A172 (cell line): ENCODE data around the genes SRSF9, OASL and ANAPC5.

DNA sequence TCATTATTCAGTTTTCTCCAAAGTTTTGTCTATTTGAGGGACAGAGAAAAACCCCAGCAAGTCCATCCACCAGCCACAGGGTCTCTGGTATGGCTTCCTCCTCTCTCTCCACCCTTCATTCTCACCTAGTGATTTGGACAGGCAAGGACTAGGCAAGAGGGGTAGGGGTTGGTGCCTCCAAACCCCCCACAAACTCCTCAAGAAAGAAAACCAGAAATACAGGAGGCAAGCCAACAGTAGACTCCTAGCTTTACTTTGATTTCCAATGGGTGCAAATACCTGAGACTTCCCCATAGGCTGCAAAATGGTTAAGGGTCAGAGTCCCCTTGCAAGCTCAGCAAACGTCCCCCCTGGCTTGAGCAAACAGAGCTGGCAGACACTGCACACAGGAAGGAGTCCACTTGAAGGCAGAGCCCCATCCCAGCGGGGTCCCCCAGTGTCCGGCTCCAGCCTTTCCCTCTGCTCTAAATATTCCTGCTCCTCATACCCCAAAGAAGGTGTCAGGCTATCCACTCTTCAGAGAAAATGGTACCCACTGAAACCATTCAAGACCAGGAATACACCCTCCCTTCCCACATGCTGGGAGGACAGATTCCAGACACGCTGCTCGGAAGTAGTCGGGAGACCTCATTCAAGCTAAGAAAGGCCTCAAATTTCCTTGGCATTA lies 26.8 kb upstream of the RPLP0 start:
- RAMPAGE, long total RNA = no peak

DNA sequence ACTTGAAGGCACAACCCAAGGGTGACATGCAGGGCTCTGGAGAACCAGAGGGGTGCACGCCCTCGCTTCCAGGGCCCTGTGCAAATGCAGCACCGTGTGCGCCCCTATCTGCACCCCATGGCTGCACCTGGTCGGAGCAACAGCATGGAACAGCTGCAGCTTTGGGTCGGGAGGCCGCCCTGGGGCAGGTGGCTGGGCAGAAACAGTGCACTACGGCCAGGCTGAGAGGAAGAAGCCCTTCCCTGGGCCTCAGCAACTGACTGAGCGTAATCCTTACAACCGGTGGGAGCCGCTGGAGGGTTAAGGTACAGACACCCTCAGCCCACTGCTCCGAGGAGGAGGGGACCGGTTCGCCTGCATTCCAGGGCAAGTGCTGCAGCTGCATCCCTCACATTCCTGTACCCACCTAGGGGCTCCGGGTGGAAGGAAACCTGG lies 27.8 kb upstream of the RPLP0 start:
- RAMPAGE, long total RNA = no peak

GRCh38 chr12:120308680-120308942 lies 6.5 kb downstream of the SIRT4 start:
- RAMPAGE, long total RNA = no peak

DNA sequence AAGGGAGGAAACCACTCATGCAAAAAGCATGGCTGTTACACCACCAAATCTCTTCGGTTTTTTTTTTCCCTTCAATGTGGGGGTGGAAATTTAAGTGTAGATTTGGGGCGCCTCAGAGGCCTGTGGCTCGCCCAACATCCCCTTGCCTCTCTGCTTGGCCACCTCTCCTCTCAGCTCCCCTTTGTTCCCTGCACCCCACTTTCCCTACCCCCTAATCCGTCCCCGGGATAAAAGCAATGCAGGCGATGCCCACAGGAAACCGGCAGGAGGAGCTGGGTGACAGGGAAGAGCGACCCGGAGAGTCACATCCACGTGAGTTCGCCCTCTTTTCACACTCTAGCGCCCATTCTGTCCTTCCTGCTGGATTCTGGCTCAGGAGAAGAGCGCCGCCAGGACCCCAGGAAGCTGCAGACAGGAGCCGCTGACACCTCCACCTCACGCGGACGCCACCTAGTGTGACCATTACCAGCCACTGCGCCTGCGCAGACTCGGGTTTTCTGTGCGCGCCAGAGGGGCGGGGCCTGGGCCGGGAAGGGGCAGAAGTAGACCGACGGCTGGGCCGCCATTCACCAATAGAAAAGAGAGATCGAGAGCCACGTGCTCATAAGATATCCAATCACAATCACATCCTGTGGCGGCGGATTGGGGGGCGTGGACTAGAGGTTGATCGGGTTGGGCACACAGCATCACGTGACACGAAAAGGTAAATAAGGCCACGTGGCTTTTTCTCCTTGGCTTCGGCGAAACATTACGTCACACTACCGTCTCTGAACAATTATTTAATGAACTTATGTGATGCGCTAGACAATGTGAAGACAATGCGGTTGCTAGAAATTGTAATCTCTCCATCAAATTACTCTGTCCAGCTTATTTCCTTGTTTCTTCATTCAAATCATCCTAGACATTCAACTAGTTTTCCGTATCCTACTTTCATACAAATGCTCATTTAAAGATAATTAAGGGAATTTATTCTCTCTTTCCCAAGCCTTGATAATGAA lies 10.2 kb downstream of the PLA2G1B start:
- RAMPAGE, long total RNA = no peak

DNA sequence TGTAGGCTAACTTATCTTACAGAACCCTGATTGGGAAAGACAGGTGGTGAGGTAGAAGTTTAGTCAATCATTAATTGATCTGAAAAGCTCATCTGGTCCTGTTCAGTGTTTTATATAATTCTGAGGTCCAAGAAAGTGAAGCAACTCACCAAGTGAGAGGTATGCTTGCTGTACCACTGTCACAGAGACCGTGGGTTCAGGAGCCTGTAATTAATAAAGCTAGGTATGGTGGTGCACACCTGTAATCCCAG lies 7.2 kb downstream of the GATC start:
- RAMPAGE, long total RNA = no peak

- RAMPAGE, long total RNA = no peak
Measured at GRCh38 chr12:120469612-120470354, at the start of gene SRSF9. SRSF9 (minus strand) TSS chr12:120469748.

GRCh38 chr12:120576122-120577299 lies 4.7 kb downstream of the POP5 start:
- RAMPAGE, long total RNA = no peak

DNA sequence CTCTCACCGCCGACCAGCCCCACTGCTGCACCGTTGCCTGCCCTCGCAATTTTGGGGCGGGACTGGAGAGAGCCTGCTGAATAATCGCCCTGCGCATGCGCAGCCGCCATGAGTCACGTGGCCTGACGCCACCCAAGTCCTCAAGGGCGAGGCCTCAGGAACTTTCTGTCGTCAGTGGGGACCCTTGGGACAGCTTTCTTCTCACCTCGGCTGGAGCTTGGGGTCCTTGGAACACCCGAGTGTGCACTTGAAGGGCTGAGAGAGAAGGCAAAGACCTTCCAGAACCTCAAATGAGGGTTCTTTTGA lies 14.6 kb upstream of the CABP1 start:
- RAMPAGE, long total RNA = no peak

- RAMPAGE, long total RNA = no peak
Measured at GRCh38 chr12:120710833-120711285, 601 bp downstream of the UNC119B start.

DNA sequence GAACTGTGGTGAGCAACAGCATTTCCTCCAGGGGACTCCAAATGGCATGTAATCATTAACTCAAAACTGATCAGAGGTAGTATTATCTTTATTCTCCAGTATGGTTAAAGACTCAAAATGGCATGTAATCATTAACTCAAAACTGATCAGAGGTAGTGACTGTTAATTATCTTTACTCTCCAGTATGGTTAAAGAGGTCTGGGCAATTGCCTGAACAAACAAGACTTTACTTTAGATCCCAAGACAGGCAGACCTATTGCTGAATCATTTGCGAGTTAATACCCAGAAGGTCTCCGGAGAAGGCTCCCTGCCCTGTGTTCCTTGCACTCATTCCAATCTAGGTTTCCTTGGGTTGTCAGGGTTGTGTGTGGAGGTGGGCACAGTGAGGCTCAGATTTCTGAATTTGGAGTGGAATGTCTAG lies 6.5 kb upstream of the ACADS start:
- RAMPAGE, long total RNA = no peak

DNA sequence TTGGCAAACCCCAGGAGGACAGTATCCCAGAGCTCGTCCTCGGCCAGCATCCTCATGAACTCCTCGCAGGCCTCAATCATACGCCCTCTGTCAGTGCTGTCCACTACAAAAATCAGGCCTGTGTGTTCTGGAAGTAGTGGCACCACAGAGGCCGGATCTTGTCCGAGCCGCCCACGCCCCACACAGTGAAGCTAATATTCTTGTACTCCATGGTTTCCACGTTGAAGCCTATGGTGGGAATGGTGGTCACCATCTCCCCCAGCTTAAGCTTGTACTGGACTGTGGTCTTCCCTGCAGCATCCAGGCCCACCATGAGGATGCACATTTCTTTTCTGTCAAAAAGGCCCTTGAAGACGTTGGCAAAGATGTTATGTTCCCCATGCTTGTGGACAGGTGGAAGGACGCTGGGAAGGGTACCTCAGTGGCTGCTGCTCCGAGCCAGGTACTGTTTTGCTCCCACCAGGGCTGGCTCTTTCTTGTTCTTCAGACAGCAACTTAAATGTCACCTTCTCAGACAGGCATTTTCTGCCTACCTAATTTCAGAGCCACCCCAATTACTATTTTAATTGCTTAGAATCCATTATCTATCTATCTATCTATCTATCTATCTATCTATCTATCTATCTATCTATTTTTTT lies 58.8 kb downstream of the SPPL3 start:
- RAMPAGE, long total RNA = no peak

DNA sequence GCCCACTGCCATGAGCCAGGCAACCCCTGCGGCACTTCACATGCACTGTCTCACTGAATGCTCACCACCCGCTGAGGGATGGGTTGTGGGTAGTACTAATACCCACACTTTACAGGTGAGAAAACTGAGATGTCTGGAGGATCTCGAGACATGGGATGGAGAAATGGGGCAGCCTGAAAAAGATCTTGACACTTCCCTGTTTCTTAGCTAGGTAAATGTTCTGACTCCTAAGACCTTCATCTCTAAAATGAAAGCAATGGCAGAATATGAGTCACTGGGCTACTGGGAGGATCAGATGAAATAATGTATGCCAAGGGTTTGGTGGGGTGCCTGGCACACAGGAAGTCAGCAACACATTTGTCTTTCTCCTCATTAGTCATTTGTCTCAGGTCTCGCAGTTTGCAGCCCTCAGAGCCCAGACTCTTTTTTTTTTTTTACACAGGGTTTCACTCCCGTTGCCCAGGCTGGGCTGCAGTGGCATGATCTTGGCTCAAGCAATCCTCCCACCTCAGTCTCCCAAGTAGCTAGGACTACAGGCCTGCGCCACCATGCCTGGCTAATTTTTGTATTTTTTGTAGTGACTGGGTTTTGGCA lies 5.2 kb downstream of the OASL start:
- RAMPAGE, long total RNA = no peak

DNA sequence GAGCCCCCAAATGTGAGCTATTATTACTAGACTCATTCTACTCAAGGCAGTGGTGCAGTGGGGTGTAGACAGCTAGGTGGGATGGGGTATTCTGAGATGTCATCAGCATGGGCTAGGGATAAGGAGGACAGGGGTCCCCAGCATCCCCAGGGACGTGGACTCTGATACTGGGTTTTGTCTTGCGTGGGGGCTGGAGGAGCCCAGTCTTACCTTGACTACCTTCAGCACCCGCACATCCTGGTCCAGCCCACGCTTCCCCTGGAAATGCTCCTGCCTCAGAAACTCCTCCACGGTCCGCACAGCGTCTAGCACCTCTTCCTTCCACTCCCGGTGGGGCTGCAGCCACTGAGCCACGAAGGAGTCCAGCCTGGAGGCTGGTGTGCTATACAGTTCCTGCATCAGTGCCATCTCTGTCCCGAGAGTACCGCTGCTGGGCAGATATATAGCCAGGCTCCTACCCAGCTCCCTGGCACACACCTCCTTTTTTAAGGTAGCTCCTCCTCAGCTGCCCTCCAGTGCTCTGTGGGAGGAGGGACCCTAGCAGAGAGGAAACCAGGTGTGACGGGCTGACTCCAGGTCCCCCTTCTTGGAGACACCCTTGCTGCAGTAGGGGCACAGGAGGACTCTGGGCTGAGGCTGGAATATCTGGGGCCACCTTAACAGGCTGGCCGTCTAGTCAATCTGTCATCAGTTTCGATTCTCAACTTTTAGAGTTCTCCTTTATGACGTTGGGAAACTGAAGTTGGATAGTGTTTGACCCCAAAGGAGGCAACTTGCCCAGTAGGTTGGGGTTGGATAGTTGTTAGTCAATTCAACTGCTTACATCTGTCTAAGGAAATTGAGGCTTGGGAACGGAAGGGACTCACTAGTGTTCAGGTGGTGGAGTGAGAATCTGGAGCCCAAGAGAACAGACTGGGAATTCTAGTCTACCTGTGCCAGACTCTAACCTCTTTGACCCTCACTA lies at the start of gene OASL:
OASL (minus strand) TSS at position 683 of the 964 bp plus-strand sequence.
- RAMPAGE, long total RNA = no peak

DNA sequence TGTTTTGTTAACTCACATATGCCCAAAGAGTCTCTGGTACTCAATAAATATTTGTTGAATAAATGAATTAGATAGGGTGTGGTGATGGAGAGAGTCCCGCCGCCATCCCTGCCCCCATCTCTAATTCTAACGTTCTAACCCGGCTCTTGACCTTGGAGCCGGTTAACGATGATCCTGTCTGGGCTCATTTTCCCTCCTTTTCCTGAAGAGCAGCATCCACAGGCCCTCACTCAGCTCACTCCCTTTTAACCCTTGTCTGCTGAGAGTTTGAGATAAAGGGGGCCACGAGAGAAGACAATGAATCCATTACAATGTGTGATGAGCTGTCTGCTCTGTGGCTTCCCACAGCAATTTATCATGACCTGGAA lies 18.8 kb upstream of the P2RX7 start:
- RAMPAGE, long total RNA = no peak

GRCh38 chr12:121233312-121234176 lies 23.6 kb downstream of the P2RX4 start:
- RAMPAGE, long total RNA = no peak

GRCh38 chr12:121351741-121352983 lies at the start of gene ANAPC5:
ANAPC5 (minus strand) TSS chr12:121352411.
- RAMPAGE, long total RNA = start-site peak on the minus strand at chr12:121352380-121352419, 59 and 114 reads in 2 replicates

DNA sequence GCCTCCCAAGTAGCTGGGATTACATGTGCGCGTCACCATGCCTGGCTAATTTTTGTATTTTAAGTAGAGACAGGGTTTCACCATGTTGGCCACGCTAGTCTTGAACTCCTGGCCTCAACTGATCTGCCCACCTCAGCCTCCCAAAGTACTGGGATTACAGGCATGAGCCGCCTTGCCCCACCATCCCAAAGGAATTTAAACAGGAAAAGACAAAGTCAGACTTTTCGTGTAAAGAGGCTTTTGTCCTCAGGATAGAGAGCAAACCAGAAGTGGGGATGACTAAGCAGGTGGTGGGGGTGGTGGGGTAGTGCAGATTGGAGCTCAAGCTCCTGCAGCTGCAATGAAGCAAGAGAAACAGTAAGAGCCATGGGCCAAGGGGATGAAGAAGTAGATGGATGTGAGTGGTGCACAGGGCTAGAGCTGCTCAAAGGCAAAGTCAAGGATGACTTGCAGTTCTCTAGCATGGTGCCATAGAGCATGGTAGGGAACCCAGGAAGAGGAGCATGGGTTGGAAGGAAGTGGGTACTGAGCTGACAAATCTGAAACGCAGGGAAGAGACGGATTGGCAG lies 11.6 kb upstream of the RNF34 start:
- RAMPAGE, long total RNA = no peak

DNA sequence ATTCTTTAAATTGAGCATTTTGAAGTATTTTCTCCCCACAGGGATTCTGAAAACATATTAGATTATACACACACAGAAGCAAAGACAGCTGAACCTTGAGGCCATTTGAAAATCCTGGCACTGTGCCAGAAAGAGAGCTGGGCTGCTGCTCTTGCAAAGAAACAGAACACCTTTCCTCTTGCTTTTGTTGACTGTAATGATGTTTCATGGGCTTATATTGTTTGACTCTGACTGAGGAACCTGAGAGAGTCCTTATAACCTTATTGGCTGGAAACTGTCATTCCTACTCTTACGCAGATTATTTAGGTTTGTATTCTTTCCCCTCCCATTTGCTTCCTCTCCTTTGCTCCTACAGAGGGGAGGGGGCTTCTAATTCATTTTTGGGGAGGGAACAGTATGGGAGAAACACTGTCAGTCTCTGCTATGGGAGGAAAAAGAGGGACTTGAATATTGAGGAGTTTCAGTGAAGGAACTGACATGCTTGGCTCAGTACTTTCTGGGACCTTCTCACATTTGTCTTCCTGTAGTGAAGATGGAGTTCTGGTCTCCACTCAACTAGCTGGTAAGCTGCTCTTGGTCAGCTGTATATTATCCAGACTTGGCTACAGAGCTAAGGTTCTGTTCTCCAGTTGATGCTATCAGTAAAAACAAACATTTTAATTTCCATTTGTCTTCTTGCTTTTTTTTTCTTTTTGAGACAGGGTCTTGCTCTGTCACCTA lies 5.0 kb downstream of the RNF34 start:
- RAMPAGE, long total RNA = no peak

DNA sequence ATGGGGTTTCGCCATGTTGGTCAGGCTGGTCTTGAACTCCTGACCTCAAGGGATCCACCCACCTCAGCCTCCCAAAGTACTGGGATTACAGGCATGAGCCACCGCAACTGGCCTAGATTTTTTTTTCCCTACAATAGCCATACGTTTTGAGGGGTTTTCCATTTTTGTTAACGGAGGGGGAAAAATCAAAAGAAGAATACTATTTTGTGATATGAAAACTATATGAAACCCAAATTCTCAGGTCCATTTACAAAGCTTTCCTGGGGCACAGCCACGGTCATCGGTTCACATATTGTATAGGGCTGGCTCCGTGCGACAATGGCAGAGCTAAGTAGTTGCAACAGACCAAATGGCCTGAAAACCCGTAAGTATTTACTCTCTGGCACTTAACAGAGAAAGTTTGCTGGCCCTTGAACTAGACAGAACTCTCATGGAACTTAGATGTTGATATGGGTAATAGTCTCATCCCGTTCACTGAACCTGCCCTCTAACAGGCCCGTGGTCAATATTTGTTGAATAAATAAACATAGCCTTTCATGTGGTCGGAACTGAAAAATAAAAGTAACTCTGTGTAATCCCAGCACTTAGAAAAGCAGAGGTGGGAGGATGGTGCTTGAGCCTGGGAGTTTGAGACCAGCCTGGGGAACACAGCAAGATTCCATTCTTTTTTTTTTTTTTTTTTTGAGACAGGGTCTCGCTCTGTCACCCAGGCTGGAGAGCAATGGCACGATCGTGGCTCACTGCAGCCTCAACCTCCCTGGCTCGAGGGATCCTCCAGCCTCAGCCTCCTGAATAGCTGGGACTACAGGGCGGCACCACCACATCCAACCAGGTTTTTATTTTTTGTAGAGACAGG lies 29.9 kb downstream of the KDM2B start:
- RAMPAGE, long total RNA = no peak

DNA sequence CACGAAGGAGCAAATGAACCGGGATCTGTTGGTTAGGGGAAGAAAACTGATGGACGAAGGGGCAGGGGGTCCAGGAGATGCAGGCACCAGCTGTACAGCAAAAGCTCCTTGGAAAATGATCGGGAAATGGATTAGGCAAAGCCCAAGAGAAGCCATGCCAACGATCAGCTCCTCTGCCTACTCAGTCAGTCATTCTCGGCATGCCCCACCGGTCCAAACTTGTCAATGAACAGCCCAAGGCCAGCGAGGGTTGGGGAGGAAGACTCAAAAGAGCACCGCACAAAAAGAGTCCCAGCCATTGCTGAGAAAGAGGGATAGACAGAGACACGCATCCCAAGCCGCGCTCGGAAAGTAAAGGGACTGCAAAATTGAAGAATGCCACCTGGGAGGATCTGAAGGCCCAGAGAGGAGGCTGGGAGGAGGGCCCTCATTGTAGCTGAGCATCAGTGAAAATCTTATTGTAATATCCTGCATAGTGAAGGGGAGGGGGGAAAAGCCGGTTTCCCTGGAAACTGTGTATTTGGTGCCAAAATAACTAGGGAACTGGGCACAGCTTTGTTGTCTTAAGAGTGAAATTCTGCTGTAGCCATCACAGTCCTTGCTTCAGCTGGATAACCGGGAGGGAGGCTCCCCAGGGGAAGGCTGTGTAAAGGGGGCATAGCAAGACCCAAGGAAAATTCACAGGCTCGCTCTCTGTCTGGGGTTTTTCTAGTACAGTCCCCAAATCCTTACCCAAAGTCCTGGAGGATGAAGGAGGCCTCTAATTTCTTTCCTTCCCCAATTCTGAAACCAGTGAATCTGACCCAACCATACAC lies 4.7 kb downstream of the KDM2B start:
- RAMPAGE, long total RNA = no peak